ENCODE measurements around the genes DYTN and CREB1.

DNA sequence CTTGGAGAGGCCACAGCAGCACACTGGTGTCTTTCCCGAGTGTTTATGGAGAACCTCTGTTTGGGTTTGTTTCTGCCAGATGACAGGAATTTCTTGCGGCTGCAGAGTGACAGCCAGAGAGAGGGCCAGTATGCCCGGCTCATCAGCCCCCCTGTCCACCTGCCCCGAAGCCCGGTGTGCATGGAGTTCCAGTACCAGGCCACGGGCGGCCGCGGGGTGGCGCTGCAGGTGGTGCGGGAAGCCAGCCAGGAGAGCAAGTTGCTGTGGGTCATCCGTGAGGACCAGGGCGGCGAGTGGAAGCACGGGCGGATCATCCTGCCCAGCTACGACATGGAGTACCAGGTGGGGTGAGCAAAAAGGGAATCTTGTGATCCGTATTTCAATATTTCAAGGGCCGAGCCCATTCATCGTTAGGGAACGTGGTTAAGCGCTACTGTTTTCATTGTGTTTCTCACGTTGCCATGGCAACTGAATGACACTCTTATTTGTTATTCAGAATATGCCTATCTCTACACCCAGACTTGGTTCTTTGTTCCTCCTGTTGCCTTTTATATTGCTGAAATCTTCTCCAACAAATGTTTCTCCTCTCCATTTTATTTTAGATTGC lies 81.4 kb downstream of the NRP2 start:
- RRBS = no CpG with 5 or more reads among the region's 23 CpGs

GRCh38 chr2:206083299-206084209 lies 2.4 kb downstream of the INO80D start:
- RRBS = no CpG with 5 or more reads among the region's 13 CpGs

DNA sequence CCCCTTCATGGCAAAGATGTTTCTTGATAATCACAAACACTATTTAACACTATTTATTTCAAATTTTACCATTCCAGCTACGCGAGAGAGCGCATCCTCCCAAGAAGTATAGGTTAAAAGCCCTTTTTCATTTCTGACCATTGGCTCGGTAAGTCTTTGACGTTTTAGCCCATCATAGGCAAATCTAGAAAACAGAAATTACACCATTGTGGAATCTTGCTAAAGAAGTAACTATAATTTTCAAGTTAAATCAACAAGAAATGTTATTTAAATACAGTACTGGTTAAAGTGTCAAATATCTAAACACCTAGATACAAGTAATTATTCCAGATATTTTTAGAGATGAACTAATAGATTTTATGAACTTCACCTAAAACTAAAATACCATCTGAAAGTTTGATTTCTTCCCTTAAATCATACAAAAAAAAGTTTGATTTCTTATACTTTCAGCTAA lies 15.3 kb downstream of the NDUFS1 start:
- RRBS = no CpG with 5 or more reads among the region's 5 CpGs

DNA sequence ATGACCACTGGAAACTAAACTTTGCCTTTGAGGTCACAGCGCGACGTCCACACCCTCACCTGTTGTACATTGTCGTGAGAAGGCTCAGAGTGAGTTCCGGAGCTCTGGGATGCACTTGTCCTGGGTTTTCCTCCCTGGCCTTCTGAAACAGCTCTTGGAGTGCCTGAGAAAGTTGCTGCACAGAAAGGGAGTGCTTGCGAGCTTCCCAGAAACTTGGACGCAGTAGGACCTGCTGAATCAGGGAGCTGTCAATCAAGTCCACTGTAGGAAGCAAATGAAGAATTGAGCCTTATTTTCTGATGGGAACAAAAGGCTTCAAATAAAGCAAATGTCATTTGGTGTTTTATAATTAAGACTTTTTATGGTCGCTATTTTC lies 11.0 kb downstream of the DYTN start:
- RRBS = no CpG with 5 or more reads among the region's 8 CpGs

DNA sequence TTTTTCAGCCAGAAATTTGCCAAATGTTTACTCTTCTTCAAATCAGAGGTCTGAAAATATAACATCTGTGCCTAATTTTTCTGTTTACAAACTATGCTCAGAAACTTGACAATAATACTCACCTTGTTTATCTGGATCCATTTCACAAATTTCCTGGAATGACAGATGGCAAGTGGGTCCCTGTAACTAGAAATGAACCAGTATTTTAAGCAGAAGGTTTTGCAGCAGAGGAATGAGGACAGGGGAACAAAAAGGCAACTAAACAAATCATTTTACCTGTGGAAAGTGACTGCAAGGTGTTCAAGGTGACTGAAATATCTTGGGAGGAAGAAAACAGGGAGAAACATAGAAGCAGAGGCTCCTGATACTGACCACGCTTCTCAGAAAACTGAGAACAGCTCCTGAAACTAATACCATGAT lies at the start of gene DYTN:
DYTN (minus strand) TSS at position 258 of the 420 bp plus-strand sequence.
- RRBS = no CpG with 5 or more reads among the region's 1 CpG

- RRBS = no CpG with 5 or more reads among the region's 3 CpGs
Observed at GRCh38 chr2:206871808-206872163, 67.5 kb upstream of the CPO start.

DNA sequence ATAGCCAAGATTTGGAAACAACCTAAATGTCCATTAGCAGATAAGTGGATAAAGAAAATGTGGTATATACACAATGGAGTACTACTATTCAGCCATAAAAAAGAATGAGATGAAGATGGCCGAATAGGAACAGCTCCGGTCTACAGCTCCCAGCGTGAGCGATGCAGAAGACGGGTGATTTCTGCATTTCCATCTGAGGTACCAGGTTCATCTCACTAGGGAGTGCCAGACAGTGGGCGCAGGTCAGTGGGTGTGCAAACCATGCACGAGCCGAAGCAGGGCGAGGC lies 31.5 kb upstream of the CPO start:
- RRBS = no CpG with 5 or more reads among the region's 9 CpGs

DNA sequence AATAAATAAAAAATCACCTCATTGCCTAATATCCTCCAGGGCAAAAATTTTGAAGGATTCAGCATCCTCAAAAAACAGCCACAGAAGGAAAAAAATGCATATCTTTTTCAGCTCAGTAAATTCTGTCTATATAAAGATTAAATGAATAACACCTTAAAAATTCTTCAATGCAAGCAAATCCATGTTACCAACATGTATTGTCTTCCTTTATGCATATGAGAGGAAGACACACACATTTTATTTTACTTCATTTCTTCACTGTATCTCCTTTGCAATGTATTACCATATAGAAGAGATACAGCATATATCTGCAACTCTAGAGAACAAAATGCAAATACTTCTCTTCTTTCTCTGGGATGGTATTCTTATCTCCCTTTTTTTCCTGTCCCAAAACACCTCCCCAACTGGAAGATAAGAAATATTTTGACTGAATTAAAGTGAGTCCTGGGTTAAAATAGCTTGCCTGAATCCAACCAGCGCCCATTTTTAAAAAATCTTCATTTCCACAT lies 45.5 kb downstream of the KLF7 start:
- RRBS = no CpG with 5 or more reads among the region's 1 CpG

DNA sequence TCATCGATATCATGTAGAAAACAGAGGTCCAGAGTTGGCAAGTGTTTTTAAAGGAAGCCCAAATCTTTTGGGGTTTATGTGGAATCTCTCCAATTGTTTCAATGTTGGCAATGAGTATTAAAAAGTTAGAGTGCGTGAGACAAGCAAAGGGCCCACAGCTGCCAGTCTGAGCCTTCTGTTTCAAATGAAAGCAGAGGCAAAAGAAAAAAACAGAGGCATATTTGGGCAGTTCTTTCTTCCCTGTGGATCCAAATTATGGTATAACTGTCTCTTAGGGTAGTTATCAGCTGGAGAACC lies 24.2 kb downstream of the KLF7 start:
- RRBS = no CpG with 5 or more reads among the region's 2 CpGs

DNA sequence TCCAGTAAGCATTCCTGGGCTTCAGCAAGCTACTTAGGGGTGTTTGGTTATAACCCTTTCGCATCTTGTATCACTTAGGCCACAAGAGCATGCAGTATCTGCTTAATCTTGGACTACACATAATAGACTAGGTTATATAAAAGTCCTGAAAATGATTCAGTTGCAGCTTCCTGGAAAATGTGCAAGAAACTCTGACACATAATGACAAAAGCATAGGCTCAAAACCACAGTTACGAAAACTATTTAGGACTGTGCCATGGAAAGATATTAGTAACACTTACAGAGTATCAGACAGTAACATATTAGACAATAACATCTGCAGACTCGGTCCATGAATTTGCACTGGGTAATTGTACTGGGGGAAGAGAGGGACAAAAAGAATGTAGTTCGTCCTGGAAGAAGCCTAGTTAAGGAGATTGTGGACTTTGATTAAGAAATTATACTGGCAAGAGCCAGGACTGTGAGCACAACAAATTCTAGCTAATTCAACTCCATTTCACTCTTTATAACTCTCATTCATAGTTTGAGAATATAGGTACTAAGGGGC lies 15.8 kb upstream of the CREB1 start:
- RRBS = no CpG with 5 or more reads among the region's 4 CpGs

DNA sequence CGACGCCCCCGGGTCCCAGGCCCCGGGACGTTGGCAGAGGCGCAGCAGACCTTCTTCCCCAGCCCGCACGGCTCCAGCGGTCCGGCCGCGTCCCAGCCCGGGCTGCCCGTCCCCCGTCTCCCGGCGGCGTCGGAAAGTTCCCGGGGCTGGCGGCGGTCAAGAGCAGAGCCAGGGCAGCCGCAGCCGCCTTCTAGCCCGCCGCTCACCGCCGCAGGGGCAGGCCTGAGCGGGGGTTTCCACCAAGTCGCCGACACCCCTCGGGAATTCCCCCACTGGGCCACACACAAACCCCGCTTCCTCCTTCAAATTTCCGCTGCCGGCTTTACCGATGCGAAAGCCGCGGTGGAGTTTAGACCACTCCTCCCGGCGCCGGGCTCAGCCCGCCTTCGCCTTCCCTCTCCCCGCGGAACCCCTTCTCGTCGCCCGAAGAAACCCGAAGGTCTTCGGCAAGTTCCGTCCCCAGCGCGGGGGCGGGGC lies 338 bp upstream of the CREB1 start:
- RRBS = 2% methylated on average over 17 of the region's 55 CpGs

GRCh38 chr2:207529863-207530547 lies at the start of gene CREB1:
Gene CREB1 (plus strand): TSS chr2:207529962.
- RRBS = 1% methylated on average over 37 of the region's 92 CpGs

GRCh38 chr2:207704245-207704599 lies 7.2 kb upstream of the CCNYL1 start:
- RRBS = no CpG with 5 or more reads among the region's 4 CpGs

GRCh38 chr2:207768999-207769442 lies 685 bp downstream of the FZD5 start:
- RRBS = 3% methylated on average over 3 of the region's 24 CpGs

DNA sequence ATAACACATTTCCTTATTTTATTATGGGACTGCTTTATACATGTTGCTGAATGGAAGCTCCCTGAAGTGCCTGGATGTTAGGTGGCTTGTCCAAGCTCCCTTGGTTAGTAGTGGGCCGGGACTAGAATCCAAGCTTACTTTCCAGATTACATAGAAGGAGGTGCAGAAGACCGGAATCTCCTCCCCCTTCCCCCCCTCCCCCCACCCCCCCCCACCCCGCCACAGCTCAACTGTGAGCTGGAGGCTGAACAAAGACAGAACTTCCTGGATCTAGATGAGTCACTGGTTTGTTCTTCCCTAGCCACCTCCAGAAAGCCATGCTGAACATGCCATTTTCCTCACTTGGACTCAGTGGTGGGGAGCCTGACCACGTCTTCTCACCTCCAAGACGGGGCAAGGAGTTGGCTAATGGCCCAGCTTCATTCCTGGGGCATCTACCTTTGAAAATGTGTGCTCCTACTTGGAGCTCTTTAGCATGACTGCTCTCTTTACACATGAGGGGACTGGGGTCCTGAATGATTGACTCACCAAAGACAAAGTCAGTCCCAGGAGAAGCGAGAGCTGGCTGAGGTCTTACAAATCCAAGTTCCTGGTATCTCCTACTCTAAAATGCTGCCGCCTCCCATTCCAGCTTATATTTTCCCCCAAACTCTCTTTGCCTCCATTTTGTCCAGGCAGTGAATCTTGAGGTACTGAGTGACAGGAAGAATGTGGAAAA lies 22.5 kb upstream of the FZD5 start:
- RRBS = no CpG with 5 or more reads among the region's 7 CpGs

- RRBS = no CpG with 5 or more reads among the region's 10 CpGs
Observed at GRCh38 chr2:207819877-207820504, 50.3 kb upstream of the FZD5 start.

DNA sequence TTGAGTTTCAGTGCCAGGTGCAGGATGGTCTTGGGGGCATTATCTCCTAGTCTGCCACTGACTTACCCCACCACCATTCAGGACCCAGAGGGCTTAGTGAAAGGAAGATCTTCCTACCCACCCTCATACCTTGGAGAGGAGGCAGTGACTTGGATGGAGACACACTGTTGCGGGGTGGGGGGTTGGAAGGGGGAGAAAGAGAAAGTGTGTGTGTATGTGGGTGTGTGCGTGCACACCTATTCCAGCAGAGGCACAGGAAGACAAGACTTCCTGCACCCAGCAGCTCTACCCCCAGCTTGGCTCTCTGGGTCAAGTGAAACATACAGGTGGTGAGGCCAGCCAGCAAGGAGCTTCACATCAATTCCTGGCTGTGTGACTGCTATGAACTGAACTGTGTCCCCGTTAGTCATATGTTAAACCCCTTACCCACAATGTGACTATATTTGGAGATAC lies 60.2 kb upstream of the FZD5 start:
- RRBS = no CpG with 5 or more reads among the region's 3 CpGs

GRCh38 chr2:208112989-208113317 lies 11.4 kb downstream of the CRYGD start:
- RRBS = no CpG with 5 or more reads among the region's 6 CpGs

DNA sequence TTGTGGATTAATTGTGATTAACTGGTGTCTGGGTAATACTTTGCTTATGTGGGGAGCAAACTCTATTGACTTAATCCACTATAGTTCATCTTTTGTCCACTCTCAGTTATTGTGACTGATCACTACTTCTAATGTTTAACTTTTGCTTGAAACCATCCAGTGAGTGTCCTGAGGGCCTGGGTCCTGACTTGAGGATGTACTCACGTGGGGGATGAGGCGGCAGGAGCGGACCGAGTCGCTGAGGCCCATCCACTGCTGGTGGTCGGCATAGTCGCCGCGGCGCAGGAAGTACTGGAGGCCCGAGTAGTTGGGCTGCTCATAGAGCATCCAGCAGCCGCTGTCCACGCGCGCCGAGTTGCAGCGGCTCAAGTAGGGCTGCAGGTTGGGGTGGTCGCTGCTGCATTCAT lies 413 bp downstream of the CRYGD start:
- RRBS = no CpG with 5 or more reads among the region's 18 CpGs

- RRBS = no CpG with 5 or more reads among the region's 8 CpGs
Observed at GRCh38 chr2:208265295-208265753, 731 bp upstream of the PIKFYVE start.